Glomerular endothelial cell (primary cell): ENCODE measurements around the genes NT5C2 and SH3PXD2A.

DNA sequence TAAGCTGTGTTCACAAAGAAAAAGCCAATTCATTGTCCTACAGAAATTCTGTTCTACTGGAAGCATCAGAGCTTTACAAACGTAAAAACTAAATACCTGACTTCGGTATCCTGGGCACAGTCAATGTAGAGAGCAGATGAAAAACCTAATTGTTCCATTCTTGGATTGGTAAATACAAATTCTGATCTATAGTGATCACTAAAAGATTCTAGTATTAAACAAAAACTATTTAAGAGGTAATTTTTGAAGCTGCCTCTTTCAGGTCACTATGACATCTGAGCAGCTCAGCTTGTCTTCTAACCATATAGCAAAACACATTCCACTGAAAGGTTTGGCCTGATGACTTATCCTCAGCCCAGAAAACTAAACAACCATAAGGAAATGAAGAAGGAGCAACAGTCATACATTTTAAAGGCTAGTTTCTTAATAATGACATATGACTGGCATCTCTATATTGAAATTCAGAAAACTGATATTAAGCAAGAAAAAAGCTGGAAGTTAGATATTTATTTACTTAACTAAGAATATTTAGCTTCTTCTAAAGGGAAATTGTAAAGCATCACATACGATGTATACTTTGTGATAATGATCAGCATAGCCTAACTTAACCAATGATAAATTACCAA lies 24.7 kb downstream of the NT5C2 start:
- RAMPAGE, long total RNA: no peak

DNA sequence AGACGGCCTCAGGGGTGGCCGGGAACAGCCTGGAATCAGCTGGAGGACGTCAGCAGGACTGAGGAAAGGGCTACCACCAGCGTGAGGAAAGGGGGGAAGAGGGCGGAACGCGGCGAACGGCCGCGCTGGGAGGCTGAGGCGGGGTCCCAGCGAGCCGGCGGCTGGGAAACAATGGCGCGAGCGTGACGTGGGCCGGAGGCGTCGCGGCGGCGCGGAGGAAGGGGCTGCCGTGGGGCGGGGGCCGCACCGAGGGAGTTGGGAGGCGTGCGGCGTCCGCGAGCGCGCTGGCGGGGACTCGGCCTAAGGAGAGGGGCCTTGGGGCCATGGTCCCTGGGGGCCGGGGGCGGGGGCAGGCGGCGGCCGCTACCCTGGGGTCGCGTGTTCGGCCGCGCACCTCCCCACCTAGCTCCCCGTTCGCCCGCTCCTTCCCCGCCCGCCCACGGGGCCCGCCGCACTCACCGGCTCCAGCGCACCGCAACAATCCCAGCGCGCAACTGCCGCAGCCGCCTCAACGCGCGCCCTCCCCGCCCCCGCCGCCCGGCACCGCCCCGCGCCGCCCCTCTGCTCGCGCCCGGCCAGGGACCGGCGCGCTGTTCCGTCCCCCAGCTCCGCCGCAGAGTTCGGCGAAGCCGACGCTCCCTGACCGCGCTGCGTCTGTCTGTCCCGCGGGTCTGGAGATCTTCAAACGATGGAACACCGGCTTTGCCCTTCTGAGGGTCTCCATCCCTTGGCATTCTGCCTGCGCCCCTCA lies at the start of gene NT5C2:
Gene NT5C2, minus strand, starts transcription at position 496 of the 751 bp plus-strand sequence.
- RAMPAGE, long total RNA: no peak

DNA sequence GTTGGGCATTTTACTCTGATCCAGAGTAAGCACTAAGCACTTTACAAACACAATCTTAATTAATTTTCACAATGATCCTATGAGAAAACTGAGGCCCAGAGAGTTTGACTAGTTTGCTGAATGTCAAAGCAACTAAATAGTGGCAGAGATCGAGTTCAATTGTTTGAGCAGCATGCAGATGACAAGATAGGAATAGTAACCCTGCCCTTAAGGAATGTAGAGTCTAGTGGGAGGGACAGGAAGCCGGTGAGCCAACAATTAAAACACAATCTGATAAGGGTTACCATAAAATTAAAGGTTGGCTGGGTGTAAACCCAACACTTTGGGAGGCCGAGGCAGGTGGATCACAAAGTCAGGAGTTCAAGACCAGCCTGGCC lies 13.4 kb upstream of the RPEL1 start:
- RAMPAGE, long total RNA: no peak

DNA sequence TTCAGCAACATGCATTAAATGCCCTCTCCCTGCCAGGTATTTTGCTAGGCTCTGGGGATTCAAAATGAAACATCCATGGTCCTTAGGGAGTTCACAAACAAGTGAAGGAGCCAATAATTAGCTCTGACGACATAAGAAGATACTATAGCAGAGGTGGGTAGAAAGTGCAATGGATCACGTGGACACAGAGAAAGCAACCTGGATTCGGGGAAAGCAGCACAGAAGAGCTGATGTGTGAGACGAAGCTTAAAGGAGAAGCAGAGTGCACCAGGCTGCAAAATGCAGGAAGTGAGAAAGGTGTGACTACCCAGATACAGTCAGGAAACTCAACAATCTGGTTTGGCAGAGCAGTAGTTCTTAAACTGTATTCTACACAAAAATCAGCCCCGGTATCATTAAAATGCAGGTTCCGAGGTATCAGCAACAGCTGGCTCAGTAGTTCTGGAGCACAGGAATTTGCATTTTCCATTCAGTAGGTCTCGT lies 5.5 kb upstream of the RPEL1 start:
- RAMPAGE, long total RNA: no peak

DNA sequence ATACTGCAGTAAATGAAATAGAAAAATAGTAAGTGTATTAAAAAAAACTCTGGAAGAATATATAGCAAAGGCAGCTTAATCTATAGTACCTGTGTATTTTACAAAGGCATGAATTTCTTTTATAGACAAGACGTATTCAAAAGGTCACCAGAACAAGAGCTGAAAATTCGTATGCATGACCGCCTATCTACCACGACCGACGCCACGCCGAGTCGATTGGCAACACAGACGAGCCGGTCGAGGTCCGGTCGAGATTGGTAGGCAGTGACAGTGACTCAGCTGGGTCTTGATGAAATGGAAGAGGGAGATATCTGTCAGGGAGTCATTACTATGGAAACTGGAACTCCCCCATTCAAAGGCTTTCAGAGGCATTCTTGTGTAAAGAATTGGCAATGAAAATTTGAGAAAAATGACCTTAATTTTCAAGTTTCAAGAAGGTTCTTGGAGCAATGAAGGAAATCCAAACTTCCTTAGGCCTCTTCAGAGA lies 2.1 kb downstream of the ATP5MK start:
- RAMPAGE, long total RNA: no peak

DNA sequence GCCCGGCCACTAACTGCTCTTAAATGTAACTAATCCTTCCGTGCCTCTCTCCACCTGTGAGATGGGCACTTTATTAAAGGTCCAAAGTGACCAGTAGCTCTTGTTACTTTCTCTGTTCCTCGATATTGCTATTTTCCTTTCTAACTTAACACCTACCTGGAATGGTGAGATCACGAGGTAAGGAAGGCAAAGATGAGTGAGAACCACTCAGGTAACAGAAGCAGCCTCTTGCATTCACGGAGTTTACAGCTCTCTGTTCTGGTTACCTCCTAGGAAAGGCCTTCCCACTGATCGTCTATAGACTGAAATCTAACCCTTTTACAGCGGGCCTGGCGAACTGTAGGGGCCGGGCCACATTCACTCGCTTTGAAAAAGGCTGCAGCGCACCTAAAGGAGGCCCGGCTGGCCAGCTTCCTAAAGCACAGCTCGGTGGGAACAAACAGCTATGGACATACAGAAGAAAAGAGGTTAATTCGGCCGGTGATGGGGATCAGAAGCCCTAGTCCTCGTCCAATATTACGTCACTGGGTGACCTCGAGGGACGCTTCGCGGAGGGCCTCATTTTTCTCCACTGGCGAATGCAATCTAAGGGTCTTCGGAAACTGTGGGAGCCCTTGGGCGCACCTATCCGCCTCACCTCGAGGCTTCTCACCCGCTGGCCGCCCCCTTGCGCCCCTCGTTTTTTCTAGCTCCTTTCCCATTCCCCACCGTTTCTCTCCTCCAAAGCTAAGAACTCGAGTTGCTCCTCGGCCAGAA lies 507 bp downstream of the ATP5MK start:
- RAMPAGE, long total RNA: no peak

DNA sequence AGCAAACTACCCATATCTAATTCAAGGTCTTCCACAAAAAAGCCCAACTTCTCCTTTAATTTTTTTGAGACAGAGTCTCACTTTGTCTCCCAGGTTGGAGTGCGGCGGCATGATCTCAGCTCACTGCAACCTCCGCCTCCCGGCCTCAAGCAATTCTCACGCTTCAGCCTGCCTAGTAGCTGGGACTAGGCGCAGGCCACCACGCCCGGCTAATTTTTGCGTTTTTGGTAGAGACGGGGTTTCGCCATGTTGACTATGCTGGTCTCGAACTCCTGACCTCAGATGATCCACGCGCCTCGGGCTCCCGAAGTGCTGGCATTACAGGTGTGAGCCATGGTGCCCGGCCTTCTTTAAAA lies 940 bp downstream of the PDCD11 start:
- RAMPAGE, long total RNA: no peak

DNA sequence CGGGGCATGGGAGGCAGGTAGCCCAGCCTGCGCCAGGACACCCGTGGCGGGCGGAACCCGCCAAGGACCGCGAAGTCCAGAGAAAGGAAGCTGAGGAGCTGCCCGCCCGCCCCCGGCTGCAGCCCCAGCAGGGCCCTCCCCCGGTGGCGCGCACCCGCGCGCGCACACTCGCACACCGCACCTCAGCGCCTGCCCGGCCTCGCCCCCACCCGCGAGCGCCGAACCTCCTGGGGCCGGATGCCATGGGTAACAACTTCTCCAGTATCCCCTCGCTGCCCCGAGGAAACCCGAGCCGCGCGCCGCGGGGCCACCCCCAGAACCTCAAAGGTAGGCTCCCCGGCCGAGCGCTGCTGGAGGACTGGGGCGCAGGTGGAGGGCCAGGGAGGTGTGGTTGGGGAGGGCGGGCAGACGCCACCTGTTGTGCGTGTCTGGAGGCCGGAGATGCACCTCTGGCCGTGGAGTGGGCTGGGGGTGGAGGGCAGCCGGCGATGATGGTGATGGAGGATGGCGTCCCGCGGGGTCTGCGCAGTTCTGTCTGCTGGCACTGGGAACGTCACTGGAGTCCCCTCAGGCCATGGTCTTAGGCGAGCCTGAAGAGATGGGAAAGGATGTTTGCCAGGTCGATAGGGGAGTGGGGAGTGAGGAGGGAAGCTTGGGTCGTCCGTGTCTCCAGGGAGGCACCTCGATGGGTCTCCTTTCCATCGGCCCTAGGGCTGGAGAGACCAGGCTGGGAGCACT lies 810 bp downstream of the NEURL1 start:
- RAMPAGE, long total RNA: no peak

DNA sequence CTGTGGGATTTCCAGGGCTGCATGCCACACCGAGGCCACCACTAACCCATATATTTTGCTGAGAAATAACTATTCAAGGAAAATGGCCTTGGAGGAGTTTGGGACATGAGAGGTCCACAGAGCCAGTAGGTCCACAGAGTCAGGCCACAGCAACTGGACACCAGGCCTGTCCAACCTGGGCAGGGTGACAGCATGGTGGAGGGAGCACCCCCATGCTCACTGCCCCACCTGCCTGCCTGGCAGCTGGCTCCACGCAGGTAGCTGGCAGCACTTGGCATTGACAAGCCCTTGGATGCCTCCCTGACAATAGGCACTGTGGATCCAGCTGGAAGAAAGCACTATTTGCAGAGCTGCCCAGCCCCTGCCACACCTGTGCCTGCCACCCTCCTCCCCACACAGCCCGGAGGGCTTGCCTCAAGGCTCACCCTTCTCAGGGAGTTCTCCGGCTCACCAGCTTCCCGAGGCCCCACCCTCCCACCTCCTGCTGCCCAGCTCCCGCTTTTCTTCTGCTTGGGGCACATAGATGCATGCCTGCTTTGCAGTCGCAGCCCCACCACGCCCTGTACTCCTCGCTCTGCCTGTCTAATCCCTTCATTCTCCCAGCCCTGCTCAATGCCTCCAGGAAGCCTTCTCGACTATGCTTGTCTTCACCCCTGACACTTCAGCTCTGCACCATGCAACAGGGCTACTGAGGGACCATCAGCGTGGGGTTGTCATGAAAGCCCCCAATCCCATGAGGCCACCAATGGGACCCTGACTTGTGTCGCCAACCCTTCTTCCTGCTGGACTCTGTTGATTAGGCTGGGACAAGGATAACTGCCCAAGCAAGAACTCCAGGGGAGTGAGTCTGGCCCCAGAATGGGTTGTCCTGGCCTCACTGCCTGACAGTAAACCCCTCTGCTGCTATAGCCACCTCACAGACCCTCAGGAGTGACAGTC lies 160.2 kb downstream of the NEURL1 start:
- RAMPAGE, long total RNA: no peak

DNA sequence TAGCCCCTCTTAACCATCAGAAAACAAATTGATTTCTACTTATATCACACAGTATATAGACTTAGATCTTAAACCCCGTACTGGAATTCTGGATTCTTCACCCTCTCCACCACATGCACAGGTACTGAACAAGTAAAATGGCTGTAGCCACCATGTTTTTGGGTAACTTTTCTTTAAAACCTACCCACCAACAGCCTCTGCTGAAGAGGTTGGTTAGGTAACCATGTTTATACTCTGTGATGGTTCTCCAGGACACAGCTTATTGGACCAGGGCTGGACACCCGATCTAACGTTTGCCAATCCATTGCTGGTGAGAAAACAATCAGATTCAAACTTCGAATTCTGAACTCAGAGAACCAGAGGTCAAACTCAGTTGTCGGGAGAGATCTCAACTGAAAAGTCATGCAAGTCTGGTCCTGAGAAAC lies 162.5 kb downstream of the NEURL1 start:
- RAMPAGE, long total RNA: no peak

DNA sequence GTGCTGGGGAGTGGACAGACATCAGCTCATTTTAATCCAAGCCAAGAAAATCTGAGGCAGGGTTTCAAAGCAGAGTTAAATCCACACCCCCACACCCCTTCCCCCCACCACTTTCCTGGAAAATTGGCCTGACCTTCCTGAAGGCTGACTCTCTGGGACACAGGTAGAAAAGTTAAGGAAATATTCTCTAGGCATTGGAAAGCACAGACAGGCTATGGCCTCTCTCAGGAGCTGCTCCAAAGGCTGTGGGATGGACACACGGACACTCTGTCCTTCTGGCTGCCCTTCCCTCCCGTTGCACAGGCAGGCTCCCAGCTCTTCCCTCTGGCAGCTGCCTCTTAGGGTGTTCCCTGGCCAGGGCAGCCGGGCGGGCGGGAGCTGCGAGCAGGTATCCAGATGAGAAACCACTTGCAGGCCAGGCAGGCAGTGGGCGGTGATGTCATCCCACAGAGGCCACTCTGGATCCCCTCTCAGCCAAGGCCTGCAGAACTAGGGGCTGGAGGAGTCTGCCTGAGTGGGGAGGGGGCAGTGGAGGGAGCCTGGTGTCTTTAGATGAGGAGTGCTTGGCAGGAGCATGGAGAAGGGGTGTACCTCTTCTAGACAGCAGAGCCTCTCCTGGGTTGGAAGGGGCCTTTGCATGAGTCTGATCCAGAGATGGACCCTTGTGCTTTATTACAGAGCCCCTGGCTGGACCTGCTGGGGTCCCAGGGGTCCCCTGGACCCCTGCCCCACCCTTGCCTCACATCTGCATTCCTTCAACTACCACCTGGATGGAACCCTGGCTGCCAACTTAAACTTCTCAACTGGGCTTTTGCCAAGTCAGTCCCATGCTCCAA lies 172.0 kb downstream of the NEURL1 start:
- RAMPAGE, long total RNA: no peak

DNA sequence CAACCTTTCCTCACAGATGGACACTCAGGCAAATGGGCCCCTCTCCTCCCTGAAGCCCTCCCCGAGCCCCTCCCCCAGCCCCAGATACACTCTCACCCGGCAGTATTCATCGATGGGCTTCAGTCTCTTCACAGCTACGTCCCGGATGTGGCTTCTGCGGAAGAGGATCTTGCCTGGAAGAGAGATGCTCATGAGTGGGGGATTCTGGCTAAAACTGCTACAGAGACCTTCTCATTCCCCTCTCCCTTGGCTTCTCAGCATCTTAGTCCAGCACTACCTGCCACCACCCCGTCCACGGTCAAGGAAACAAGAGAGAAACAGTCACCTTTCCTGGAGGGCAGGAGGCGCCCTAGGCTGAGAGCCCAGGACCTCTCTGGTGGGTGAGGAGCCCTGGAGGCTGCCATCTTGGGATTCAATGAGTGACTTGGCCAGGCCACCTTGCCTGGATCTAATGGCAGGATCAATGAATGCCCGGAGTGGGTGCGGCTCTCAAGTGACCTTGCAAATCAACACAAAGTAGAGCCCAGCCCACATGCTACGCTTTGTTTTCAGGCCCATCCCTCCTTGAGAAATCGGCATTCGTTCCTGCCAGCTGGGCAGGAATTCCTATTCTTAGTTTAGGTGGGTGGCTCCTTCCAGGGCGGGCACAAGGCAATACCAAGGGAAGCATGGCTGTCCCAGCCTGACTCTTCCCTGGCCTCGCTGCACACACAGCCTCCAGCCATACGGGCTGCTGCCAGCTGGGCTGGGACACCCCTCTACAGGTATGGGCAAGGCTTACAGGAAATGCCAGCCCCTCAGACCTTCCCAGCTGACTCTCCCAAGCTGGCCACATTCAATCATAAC lies 119.5 kb downstream of the SH3PXD2A start:
- RAMPAGE, long total RNA: no peak

GRCh38 chr10:103757395-103758130 lies 97.8 kb downstream of the SH3PXD2A start:
- RAMPAGE, long total RNA: no peak

- RAMPAGE, long total RNA: no peak
Measured at GRCh38 chr10:103776670-103777377, 78.6 kb downstream of the SH3PXD2A start.

DNA sequence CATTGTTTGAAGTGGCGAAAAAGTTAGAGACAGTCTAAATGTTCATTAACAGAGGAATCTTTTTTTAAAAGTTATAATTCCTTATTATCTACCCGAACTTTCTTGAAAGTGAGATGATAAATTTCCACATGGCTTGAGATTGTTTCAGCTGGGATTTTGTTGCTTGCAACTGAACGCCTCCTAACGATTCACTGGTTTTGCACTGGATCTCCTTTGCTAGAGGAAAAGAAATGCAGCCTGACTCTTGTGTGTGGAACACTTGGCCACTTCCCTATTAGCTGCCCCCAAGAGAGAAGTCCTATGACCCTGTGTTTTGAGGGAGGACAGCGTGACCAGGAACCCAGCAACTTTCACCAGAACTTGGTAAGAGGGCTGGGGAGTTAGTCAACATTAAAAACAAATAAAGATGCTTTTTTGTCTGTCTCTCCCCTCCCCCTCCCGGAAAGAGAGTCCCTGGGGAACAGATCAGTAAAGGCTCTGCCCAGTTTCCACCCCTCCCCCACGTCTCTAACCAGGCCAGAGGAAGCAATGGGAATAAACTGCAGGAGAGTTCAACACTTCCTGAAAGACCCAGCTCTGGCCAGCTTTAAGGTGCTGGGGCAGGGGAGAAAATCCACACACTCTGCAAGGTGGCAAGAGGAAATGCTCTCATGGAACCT lies 21.7 kb downstream of the SH3PXD2A start:
- RAMPAGE, long total RNA: no peak

- RAMPAGE, long total RNA: no peak
Measured at GRCh38 chr10:103852798-103853352, 2.5 kb downstream of the SH3PXD2A start.

DNA sequence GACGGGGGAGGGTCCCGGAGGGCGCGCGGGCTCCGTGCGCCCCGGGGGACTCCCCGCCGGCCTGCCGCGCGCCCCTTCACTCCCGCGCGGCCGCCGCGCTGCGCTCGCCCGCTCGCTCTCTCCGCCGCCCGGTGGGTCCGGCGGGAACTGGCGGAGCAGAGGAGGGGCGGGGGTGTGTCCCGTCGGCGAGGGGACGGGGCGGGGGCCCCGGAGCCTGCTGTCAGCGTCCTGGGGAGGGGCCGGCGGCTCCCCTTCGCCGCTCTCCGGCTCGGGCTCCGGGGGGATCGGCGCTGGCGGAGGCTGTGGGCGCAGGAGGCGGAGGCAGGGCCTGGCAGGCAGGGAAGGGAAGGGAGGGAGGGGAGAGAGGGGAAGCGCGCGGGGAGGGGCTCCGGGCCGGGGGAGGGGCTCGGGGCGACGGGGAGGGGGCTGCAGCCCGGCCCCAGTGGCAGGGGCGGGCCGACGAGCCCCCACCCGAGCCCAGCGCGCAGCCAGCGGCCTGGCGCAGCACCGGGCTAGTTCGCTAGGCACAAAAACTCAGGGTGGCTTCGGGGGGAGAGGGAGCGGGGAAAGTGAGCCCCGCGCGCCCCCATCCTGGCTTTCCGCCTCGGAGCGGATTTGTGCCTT lies at the start of gene SH3PXD2A:
Gene SH3PXD2A, minus strand, starts transcription at position 149 of the 624 bp plus-strand sequence.
- RAMPAGE, long total RNA: no peak

GRCh38 chr10:103966432-103966882 lies 483 bp upstream of the SLK start:
- RAMPAGE, long total RNA: no peak

DNA sequence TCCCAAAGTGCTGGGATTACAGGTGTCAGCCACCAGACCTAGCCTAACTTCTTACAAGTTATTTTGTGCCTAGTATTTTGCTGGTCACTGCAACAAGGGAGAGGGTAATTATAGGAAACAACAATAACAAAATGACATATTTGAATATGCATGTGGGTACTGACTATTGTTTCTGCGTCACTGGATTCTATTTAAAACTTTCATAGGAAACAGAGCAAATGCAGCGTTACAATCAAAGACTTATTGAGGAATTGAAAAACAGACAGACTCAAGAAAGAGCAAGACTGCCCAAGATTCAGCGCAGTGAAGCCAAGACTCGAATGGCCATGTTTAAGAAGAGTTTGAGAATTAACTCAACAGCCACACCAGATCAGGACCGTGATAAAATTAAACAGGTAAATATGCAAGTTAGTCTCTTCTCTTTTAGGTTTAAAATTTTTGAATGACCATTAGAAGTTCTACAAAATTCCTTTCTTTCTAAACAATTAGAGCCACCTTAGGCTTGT lies 52.6 kb downstream of the SLK start:
- RAMPAGE, long total RNA: no peak

GRCh38 chr10:104029470-104030039 lies 56.1 kb downstream of the COL17A1 start:
- RAMPAGE, long total RNA: no peak